ENCODE data around the genes TGM7, CKMT1B and STRC.

GRCh38 chr15:42118735-42119372 lies 24.5 kb upstream of the PLA2G4D start:
- RRBS: no CpG with 5 or more reads among the region's 8 CpGs

DNA sequence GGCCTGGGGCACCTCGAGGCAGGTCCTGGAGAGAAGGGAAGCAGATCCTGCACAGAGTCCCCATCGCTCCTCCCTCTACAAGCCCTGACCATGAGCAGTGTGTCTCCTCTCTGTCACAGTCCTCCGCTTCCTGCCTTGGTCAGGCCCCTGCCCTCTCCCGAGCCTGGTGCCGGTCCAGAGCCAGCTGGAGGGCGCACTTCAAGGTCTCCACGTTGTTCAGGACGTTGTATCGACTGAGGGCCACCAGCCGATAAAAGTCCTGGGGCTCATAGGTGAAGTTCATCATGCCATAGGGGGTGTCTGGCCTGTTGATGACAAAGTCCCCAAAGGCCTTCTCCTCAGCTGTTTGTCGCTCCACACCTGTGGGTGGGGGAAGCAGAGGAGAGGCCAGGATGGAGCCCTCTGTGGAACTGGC lies 14.6 kb downstream of the PLA2G4F start:
- RRBS: no CpG with 5 or more reads among the region's 11 CpGs

- RRBS: no CpG with 5 or more reads among the region's 12 CpGs
Observed at GRCh38 chr15:42157587-42158500, 1.4 kb upstream of the PLA2G4F start.

GRCh38 chr15:42404509-42405344 lies 45.4 kb downstream of the CAPN3 start:
- RRBS: no CpG with 5 or more reads among the region's 13 CpGs

- RRBS: no CpG with 5 or more reads among the region's 5 CpGs
Observed at GRCh38 chr15:42510899-42511473, 15.6 kb downstream of the SNAP23 start.

DNA sequence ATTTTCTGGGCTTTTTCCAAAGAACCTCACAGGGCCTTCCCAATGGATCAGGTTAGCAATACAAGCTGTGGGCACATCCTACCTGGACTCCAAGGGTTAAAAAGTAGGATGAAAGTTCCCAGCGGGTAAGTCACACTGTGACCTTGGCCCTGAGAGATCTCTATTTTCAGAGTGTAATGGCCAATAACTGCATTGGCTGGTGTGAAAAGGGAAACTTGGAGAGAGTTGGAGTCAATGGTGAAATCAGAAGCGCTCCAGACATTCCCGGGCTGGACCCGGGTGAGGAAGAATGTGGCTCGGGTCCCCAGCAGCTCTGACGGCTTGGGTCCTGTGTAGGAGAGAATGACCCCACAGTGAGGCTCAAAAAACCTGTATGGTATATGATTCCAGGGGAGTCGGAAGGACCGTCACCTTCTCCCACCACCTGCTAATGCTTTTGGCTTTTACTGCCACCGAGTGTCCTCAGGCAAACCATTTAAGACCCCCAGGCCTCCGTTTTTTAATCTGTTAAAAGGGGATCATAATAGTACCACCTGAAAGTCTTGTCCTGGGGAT lies 9.4 kb downstream of the TGM7 start:
- RRBS: no CpG with 5 or more reads among the region's 10 CpGs

- RRBS: no CpG with 5 or more reads among the region's 11 CpGs
Observed at GRCh38 chr15:43301959-43302535, at the start of gene TGM7. TSS of gene TGM7 (minus strand) at chr15:43302255.

- RRBS: no CpG with 5 or more reads among the region's 10 CpGs
Observed at GRCh38 chr15:43329029-43329467, 1.3 kb downstream of the LCMT2 start.

GRCh38 chr15:43509535-43509830 lies 7.9 kb upstream of the MAP1A start:
- RRBS: no CpG with 5 or more reads among the region's 7 CpGs

GRCh38 chr15:43514115-43514604 lies 3.2 kb upstream of the MAP1A start:
- RRBS: no CpG with 5 or more reads among the region's 1 CpG

GRCh38 chr15:43593796-43594298 lies at the start of gene CKMT1B:
TSS of gene CKMT1B (plus strand) at chr15:43594027.
- RRBS: no CpG with 5 or more reads among the region's 38 CpGs

DNA sequence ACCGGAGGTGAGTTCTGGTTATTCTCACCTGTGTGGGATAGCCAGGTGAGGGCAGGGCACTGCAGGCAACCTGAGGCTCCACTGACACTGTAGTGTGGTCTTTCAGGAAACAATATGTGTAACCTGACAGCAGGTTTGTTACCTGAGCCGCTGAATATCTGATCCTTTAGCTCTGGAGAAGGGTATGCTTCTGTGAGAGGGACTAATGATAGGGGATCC lies at the start of gene STRC:
Gene STRC, minus strand, starts transcription at position 58 of the 219 bp plus-strand sequence.
- RRBS: no CpG with 5 or more reads among the region's 2 CpGs

GRCh38 chr15:43794342-43795735 lies 2.7 kb downstream of the SERF2 start:
- RRBS: no CpG with 5 or more reads among the region's 16 CpGs

DNA sequence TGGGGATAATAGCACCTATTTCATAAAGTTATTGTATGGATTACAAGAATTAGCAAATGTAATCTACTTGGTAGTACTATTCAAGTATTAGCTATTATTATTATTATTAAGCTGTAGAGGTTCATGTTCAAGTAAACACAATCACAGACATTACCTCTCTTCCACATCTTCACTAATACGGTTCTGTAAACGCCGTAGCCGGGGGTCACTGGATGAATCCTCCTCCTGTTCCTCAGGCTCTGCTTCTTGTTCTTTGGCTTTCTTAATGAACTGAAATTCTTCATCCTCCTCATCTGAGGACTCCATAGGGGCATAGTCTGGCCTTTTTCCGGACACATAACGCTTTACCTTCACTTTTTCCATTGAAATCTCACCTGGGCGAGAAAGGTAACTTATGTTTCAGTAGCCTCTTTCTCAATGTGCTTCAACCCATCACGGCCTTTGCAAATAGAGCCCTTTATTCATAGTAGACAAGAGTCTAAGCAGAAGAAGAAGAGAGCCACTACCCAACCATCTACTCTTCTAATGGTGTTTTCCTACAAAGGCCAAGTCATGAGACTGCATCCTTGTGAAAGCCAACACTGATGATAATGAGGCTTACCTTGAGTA lies 7.3 kb downstream of the MFAP1 start:
- RRBS: no CpG with 5 or more reads among the region's 8 CpGs

DNA sequence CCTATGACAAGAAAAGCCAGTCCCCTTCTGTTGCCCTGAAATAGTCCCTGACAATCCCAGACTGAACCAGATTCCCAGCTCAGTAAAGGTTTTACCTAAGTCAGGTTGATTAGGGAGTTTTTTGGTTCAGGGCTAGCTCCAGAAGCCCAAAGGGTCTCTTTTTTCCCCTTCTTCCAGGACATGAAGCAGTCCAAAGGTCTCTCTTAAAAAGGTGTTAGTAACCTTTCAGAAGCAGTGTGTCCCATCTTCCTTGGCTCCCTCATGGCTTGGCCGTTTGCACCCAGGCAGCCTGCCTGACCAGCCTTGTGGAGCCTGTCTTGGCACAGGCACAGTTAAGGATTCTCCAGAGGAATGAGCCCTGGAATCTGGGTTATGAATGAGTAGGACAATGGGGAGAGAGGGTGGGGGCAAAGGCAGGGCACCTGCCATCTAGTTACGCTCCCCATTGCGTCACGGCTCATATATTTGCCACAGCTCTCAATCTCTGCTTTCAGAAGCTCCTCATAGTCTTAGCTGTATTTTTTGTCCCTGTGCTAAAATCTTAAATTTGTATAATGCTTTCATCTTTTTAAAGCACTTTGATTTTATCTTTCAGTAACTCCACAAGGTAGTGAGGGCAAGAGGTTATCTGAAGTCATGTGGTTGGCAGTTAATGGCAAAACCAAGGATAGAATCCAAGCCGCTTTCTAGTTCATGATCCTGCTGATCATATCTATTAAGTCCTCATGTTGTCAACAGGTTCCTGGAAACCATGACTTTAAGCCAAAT lies 50.6 kb downstream of the WDR76 start:
- RRBS: no CpG with 5 or more reads among the region's 5 CpGs

DNA sequence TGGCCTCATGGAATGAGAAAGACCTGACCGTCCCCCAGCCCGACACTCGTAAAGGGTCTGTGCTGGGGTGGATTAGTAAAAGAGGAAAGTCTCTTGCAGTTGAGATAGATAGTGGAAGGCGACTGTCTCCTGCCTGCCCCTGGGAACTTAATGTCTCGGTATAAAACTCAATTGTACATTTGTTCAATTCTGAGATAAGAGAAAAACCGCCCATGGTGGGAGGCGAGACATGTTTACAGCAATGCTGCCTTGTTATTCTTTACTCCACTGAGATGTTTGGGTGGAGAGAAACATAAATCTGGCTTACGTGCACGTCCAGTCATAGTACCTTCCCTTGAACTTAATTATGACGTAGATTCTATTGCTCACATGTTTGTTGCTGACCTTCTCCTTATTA lies 33.9 kb upstream of the FRMD5 start:
- RRBS: no CpG with 5 or more reads among the region's 10 CpGs

- RRBS: no CpG with 5 or more reads among the region's 4 CpGs
Observed at GRCh38 chr15:44538258-44538729, 1.3 kb downstream of the EIF3J start.

DNA sequence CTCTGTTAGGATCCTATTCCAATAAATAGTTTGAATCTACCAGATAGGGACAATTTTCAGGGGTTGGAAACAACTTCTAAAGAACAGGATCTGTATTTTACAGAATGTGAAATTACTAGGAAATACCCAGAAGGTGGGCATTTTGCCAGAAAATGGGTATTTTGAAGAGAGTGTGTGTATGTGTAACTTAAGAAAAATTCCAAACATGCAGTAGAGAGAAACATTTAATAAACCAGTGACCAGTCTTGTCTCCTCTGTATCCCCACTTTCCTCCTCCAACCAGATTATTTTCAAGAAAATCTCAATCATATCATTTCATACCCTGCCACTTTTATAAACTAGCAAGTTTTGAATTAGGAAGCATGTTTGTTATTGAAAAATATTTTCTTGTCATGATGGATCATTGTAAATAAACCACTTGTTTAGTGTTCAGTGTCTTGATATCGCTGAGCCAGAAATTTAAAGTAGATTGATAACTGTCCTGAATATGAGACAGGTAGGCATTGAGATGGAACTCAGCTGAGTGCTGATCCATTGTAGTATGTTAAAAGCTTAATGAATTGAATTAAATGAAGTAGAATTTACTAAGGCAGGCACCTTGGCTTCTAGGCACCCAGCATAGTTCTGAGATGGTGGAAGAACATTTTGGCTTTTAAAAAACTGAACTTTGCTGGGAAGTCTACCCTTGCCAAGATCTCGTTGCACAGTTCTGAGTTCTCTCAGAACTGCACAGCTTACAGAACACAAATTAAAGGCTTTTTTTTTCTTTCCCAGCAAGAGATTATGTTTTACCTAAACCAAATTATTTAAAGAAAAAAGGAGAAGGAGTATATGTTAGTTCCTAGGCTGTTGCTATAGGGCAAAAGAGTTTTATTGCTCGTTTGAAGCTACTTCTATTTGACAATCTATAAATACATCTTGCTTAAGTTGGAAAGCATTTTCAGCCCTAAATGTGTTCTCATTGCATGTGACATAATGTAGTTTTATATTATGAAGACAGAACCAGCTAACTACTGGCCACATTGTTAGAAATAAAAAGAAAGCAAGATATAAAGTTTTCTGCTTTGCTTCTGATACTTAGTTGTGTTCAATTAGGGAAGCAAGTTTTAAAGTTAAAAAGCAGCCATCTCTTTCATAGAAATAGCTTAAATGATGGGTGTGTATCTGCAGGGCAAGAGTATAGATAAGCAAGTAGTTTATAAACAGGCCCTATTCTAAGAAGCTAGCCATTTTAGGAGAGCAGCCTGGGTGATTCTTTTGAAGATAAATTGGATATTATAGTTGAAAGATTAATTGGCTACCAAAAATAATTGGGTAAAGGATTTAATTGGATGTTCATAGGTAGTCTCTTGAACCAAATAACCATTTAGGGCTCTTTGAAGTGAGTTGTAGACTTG lies 5.1 kb downstream of the EIF3J start:
- RRBS: no CpG with 5 or more reads among the region's 3 CpGs

- RRBS: no CpG with 5 or more reads among the region's 6 CpGs
Observed at GRCh38 chr15:44565117-44565996, 28.4 kb downstream of the EIF3J start.

GRCh38 chr15:44718262-44718811 lies 7.0 kb downstream of the B2M start:
- RRBS: no CpG with 5 or more reads among the region's 3 CpGs